Pulmonary lymph node (tissue), 1 donor: ENCODE measurements around the gene FERMT1.

- PRO-cap, result no peak
Observed at GRCh38 chr20:4666012-4666705, 20.1 kb upstream of the PRNP start.

- PRO-cap, result no peak
Observed at GRCh38 chr20:4698985-4700245, 13.2 kb downstream of the PRNP start.

DNA sequence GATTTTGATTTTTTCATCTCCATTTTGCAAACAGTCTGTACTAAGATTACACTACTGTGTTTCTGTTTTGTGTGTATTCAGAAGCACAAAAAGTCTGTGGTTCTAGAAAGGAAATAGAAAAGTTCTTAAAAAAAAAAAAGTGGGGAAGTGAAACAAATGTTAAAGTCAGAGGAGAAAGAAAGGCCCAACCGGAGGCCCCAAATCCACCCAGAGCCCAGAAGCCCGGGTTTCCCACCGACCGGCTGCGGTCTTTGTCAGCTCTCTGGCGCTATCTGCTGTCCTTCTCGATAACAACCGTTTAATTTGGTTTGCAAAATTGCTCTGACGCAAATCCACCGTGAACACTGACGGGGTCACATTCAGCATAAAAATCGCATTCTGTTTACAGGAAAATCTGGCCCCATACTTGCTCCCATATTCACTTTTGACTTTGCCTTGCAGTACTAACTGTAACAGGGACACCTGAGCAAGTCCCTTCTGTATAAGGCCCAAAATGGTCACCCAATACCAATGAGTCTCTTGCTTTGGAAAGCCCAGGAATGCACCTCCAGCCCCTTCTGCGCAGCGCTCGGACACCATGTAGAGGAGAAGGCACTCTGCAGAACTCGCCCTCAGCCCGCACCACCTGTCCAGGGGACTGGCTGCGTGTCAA lies 970 bp upstream of the PRND start:
- PRO-cap, result bidirectional peak, plus-strand start at position 387 of the sequence, minus-strand start at position 274 of the sequence

GRCh38 chr20:4869389-4870224 lies 46.2 kb upstream of the RASSF2 start:
- PRO-cap, result no peak

DNA sequence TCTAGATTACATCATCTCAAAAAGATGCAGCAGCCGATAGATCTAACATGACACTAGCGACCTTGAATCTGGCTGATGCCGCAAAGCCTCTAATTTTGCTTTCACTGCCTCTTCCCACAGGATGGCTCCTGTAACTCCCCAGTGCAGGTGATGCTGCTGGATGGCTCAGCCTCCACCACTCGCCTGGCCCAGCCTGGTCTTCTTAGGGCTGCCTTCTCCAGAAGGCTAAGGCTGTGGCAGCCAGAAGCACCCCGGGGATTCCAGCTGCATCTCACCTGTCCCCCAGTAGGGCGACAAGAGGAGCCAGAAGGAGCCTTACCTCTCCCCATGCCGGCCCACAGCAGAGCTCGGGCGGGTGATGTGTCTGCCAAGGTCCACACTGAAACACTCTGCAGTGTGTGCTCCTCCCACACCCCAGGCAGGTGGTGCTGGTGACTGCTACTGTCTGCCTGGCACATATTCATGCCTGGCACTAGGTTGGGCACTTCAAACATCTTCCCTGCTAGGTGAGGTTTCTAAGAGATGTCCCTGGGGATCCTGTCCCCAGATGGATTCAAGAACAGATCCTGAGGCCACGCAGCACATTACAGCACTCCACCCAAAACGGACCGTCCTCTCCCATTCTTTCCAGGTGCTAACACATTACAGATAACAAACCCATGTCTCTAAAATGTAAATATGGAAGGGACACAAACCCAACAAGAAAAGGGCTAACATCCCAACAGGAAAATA lies 82.0 kb downstream of the SLC23A2 start:
- PRO-cap, result no peak

GRCh38 chr20:4950338-4950944 lies 50.9 kb downstream of the SLC23A2 start:
- PRO-cap, result no peak

- PRO-cap, result no peak
Observed at GRCh38 chr20:4951057-4951799, 50.1 kb downstream of the SLC23A2 start.

- PRO-cap, result no peak
Observed at GRCh38 chr20:4961569-4962875, 39.3 kb downstream of the SLC23A2 start.

- PRO-cap, result unidirectional peak, plus-strand start at chr20:5000471
Observed at GRCh38 chr20:5000127-5001172, 860 bp downstream of the SLC23A2 start.

DNA sequence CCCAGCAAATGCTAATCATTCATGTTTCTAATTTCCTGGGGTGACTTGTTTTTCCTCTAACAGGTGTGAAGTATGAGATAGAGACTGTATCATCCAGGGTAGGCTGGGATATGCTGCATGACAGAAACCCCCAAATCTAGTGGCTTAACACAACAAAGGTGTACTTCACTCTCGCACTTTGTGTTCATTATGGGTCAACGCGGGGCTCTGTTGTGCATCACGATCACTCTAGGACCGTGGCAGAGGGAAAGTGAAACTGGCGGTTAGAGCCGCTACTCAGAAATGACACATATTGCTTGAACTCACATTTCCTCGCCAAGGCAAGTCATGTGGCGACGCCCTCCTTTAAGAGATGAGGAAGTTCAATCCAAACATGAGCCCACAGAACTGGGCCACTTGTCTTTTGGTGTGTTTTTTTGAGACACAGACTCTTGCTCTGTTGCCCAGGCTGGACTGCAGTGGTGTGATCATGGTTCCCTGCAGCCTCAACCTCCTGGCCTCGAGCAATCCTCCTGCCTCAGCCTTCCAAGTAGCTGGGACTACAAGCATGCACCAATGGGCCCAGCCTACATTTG lies 34.4 kb downstream of the TMEM230 start:
- PRO-cap, result bidirectional peak, plus-strand start at position 348 of the sequence, minus-strand start at position 287 of the sequence

DNA sequence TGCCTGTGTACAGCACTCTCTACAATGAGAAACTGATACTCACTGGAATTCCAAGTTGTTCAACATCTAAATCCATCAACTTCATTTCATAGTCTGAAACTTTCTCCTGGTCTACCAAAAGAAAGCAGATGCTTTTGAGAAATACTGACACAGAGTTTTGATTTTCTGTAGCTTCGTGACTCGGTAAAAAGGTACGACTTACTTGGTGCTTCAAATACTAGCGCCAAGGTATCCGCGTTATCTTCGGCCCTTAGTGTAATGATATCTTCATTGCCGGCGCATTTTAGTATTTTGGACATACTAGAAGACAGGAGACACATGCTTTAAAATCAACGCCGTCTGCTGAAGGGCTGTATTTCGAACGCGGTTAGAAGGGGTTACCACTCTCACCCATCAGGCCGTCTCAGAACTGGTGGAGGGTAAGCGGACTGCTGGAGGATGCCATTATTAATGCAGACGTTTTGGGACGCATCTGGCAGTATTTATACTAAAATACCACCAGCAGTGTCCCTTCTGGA lies 1.1 kb downstream of the PCNA start:
- PRO-cap, result no peak

GRCh38 chr20:5202485-5202892 lies 75.7 kb downstream of the CDS2 start:
- PRO-cap, result no peak

GRCh38 chr20:5265388-5265587 lies 51.5 kb downstream of the PROKR2 start:
- PRO-cap, result no peak

GRCh38 chr20:5574605-5575061 lies 36.2 kb downstream of the GPCPD1 start:
- PRO-cap, result no peak

DNA sequence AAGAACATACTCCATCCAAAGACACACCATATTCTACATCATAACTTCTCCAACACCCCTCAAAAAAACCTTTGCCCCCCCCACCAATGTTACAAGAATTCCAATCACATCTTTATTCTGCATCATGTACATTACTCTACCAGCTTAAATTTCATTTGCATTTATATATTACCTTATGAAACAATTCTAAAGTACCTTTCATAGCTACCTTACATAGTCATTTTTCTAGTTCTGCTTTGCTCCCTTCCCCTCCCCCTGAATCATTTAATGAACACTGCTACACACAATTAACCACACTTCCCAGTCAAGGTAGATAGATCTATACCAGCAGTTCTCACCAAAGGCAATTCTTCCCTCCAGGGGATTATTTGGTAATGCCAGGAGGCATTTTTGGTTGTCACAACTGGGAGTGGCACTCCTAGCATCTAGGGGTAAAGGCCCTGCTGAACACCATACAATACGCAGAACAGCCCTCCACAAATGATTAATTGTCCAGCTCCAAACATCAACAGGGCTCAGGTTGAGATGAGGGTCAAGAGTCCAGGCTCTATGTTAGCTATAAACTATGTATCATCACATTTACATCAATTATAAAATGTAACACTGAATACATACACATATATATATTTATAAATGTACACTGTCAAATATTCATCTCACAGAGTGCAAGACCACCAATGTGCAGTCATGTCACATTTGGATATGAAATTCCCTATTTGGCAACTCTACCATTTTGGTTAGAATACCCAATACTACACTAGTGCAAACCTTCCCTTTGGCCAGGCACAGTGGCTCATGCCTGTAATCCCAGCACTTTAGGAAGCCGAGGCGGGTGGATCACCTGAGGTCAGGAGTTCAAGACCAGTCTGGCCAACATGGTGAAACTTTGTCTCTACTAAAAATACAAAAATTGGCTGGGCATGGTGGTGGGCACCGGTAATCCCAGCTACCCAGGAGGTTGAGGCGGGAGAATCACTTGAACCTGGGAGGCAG lies 4.3 kb downstream of the GPCPD1 start:
- PRO-cap, result no peak

DNA sequence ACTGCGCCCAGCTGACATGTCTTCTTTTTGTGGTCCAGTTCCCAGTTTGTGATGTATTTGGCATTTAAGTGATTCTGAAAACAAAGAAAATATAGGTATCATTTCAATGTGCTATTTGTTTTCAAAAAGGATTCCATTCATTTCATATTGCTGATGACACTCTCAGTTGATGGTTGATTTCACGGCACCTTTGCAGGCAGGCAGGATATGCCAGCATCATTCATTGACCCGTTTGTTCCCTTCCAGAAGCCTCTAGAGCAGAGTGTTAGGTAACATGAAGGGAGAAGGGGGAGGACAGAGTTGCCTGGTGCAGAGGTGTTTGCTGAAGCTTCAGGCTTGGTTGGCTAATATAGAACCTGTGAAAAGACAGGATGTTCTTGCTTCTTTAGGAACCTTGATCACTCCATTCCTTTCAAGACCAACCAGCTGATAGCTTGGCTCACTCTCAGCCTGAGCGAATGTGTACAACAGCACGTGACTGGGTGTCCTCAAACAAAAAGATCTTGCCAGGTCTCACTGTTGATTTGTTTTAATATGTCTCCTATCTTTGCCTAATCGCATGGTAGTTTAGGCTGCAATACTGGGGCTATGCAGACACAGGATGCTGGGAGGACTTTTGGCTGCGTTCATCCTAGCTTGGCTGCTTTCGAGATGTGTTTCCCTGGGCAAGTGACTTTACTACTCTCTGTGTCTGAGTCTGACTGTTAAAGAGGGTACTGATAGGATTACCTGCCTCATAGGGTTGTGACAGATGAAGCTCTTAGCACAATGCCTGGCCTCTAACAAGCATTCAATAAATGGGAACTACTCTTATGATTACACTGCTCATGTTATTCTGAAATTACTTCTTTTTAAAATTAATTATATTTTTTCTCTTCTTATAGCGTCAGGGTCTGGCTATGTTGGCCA lies 16.0 kb downstream of the SHLD1 start:
- PRO-cap, result no peak

GRCh38 chr20:5797587-5798081 lies 47.4 kb downstream of the SHLD1 start:
- PRO-cap, result no peak

DNA sequence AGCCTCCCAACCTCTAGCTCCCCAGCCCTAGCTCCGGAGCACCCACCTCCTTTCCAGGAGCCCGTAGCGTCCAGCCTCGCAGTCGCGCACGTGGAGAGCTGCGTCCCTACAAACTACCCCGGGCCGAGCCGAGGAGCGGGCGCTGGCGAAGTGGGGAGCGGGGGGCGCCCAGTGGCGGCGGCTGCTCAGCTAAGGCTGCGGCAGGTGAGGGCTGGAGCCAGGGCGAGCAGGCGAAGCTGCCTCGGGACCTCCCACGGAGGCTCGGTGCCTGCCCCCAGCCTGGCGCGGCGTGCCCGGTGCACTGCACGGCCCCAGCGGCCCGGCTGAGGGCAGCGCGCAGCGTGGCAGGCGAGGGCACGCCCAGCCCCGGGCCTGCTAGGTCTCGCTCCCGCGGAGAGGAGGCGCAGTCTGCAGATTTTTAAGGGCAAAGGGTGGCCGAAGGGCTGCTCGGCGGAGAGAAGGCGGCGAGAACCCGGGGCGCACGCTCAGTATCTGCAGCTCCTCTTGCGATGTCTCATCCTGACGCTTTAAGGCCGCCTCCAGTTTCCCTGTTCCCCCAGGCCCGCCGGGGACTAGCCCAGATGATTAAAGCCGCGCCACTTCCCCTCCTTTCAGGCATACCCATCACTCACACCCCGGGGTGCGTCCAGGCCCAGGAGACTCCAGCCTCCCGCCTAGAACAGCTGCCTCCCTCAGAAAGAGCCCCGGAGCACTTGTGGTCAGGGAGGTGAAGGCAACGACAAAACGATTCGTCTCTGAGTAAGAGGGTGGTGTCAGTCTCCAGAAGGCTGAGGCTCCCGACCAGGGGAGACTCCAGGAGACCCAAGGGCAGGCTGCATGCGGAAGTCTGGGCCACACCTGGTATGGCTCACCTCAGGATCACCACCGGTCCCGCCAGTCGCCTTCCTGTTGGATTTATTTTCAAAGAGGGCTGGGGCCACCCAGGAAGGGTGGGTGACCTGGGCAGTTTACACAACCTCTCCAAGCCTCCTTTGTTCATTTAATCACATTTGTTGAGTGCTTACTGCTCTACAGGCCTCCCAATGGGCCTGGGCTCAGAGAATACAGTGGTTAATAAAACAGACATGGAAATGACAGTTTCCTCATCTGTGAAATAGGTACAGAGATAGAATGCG lies at the start of gene FERMT1:
Gene FERMT1 (minus strand): TSS at position 303 of the 1,136 bp plus-strand sequence.
- PRO-cap, result no peak

DNA sequence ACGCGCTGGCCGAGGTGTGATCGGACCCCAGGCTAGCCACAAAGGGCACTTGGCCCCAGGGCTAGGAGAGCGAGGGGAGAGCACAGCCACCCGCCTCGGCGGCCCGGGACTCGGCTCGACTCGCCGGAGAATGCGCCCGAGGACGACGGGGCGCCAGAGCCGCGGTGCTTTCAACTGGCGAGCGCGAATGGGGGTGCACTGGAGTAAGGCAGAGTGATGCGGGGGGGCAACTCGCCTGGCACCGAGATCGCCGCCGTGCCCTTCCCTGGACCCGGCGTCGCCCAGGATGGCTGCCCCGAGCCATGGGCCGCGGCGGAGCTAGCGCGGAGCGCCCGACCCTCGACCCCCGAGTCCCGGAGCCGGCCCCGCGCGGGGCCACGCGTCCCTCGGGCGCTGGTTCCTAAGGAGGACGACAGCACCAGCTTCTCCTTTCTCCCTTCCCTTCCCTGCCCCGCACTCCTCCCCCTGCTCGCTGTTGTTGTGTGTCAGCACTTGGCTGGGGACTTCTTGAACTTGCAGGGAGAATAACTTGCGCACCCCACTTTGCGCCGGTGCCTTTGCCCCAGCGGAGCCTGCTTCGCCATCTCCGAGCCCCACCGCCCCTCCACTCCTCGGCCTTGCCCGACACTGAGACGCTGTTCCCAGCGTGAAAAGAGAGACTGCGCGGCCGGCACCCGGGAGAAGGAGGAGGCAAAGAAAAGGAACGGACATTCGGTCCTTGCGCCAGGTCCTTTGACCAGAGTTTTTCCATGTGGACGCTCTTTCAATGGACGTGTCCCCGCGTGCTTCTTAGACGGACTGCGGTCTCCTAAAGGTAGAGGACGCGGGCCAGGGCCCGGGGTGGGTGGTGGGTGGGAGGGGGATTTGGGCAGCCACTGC lies 815 bp downstream of the BMP2 start:
- PRO-cap, result no peak

- PRO-cap, result no peak
Observed at GRCh38 chr20:7699464-7699689, 240.9 kb downstream of the HAO1 start.